Umbilical cord (tissue), 2 donors: ENCODE measurements around a stretch of chr6.

DNA sequence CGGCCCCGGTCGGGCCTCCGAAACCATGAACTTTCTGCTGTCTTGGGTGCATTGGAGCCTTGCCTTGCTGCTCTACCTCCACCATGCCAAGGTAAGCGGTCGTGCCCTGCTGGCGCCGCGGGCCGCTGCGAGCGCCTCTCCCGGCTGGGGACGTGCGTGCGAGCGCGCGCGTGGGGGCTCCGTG lies 1.1 kb downstream of the VEGFA start:
- RAMPAGE, long total RNA: no peak

GRCh38 chr6:43772215-43773238 lies 2.5 kb downstream of the VEGFA start:
- RAMPAGE, long total RNA: no peak

DNA sequence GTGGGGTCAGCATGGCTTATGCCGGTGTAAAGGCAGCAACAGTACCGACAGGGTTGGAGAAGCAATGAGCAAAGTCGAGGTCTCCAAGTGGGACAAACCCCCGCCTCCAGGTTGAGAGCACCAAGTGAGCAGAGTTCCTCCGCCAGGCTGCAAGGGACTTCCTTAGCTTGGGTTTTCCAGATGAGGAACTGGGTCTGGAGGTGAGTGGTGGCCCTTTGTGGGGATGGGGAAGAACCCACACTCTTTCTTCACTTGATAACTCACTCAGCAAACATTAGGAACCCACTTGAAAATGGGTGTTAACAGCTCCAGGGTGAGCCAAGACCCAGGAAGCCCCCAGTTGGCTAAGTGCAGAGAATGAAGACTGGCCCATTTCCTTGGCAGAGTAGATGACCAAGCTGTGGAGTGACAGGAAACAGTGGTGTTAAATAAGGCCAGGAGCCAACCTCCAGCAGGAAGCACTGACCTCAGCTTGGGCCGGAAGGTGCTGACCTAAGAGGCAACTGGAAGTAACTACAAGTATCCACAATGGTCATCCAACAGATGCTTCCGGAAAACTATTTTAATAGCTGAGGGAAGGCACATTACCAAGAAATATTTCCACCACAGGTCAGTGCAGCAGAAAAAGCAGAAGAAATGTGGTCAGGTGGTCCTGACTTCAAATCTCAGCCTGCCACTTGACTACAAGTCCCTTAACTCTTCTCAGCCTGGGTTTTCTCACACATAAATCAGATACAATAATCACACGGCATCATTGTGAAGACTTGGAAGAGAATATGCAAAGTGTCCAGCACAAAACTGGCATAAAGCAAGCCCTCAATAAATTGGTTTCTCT lies 22.7 kb downstream of the MRPL14 start:
- RAMPAGE, long total RNA: no peak

GRCh38 chr6:44176413-44176681 lies 17.7 kb downstream of the CAPN11 start:
- RAMPAGE, long total RNA: no peak

GRCh38 chr6:44176761-44176970 lies 18.0 kb downstream of the CAPN11 start:
- RAMPAGE, long total RNA: no peak

- RAMPAGE, long total RNA: no peak
These were observed 14.8 kb upstream of the MYMX start for GRCh38 chr6:44201896-44202281.

- RAMPAGE, long total RNA: no peak
These were observed 6.0 kb downstream of the SLC29A1 start for GRCh38 chr6:44229173-44230002.

GRCh38 chr6:44234672-44235206 lies 11.3 kb downstream of the SLC29A1 start:
- RAMPAGE, long total RNA: no peak

GRCh38 chr6:44251286-44251630 lies 4.4 kb downstream of the HSP90AB1 start:
- RAMPAGE, long total RNA: no peak

- RAMPAGE, long total RNA: no peak
These were observed 2.0 kb downstream of the SLC35B2 start for GRCh38 chr6:44255240-44255852.

GRCh38 chr6:44256262-44256840 lies 977 bp downstream of the SLC35B2 start:
- RAMPAGE, long total RNA: no peak

DNA sequence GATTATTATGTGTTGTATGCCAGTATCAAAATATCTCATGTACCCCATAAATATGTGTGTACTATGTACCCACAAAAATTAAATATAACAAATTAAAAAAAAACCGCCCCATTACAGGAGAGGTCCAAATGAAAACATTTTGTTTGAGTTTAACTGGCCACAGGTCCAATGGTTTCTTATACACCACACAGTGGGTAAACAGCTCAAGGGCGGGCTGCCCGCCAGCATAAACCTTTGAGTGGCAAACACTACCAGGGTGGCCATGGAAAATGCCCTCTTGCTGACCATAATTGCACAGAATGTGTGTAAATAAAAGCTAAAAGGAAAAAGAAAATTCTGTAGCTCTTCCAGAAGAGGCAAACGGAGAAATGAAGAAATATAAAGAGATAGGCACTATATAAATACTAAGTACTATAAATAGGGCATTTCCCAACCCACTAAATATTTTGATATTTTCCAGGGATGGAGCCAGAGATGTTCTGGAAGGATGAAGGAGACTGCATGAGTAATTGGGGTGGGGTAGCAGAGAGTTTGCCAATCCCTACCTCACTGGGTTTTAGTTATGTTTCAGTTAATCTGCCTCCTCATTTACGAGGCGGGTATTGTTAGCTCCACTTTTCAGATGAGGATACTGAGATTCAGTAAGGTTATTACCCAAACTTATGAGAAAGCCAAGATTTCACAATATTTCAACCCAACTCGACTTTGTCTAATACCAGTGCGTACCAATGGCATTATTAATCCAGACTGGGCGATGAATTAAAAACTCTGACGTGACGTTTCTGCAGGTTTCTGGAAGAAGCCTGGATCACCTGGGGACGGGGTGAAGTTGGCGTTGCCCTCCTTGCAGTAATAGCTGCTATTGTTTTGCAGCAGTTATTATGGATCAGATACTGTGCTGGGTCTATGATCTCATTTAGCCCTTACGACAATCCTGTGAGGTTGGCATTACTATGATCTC lies 913 bp upstream of the CDC5L start:
- RAMPAGE, long total RNA: no peak

GRCh38 chr6:44403633-44404048 lies 16.1 kb downstream of the CDC5L start:
- RAMPAGE, long total RNA: no peak

DNA sequence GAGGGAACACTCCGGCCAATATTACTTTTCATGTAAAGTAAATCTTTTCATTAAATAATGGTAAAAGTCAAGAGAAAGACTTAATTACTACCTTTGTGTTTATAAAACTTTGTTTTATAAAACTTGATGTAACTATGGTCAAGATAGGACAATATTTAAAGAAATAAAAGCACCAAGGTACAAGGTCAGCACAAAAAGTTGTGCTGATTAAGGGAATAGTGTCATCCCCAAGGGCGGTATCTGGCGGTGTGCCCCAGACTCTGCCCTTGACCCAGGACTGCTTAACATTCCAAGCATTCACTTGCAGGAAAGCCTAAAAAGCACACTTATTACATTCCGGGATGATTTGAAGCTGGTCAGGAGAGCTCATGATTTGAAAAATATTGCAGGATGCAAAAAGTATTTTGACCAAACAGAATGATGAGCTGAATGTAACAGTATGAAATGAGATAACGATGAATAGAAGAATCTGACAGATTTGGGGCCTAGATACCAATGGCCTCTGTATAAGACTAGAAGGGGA lies 77.0 kb downstream of the CDC5L start:
- RAMPAGE, long total RNA: no peak

- RAMPAGE, long total RNA: no peak
These were observed 406.4 kb upstream of the RUNX2 start for GRCh38 chr6:44921633-44922199.

- RAMPAGE, long total RNA: no peak
These were observed 984 bp downstream of the SUPT3H start for GRCh38 chr6:45376739-45377160.

- RAMPAGE, long total RNA: no peak
These were observed 39.6 kb upstream of the SUPT3H start for GRCh38 chr6:45417341-45417719.

- RAMPAGE, long total RNA: no peak
These were observed 46.5 kb upstream of the SUPT3H start for GRCh38 chr6:45423977-45424928.

GRCh38 chr6:45460967-45461494 lies 83.3 kb upstream of the SUPT3H start:
- RAMPAGE, long total RNA: no peak

DNA sequence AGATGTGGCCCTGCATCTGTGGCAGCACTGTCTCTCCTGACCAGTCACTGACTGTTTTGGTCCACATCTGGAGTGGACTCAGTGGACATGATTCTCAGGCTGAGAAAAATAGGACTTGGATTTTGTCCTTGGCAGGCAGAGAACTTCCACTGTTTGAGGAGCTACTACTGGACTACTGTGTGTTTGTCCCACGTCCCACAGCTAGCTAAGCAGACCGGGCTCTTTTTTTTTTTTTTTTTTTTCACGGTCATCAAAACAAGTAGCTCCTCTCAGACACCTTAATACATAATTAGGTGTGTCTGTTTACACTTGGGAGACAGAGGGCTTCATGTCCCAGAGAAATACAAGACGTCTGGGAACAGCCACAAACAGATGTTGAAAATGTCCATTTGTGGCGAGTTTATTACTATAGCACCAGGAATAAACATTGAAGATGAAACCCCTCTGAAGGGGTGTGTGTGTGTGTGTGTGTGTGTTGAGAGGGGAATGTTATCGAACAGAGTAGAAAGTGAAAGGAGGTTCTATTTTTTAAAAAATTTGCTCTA lies 155.0 kb upstream of the SUPT3H start:
- RAMPAGE, long total RNA: no peak